Measurements from ENCODE around the genes KRTAP23-1 and KRTAP13-1.

- PRO-cap, result no peak
Measured at GRCh38 chr21:26799829-26800508, 45.2 kb downstream of the ADAMTS1 start.

DNA sequence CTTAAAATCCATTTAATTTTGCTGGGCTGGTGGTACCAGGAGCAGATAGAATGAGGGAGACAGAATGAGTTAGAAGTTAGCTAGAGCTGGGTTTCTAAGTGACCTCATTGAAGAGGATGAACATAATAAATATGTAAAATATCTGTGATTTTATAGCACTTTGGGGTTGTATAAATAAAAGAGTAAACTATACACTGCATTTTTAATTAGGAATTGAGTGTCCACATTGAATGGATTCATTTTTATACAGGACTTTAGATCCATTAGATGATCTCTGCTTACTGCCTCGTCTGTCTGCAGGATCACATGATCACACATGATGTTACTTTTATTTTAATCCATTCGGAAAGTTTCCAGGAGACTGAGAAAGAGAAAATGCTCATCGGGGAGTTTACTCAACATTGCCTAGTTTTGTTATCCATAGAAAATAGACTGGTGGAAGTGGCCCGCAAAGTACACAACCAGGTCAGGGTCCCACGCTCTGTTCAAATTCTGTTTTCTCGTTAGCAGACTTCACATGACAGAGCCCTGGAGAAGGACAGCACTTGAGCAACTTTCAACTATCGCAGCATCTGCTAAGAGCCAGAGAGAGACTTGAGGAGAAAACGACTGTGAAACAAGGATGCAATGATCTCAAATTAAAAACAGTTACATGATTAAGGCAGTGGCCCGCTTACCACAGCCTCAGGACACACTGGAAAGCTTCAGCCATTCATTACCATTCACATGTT, 44.3 kb downstream of the ADAMTS1 start:
- PRO-cap, result bidirectional peak, plus-strand start at position 523 of the sequence, minus-strand start at position 304 of the sequence

DNA sequence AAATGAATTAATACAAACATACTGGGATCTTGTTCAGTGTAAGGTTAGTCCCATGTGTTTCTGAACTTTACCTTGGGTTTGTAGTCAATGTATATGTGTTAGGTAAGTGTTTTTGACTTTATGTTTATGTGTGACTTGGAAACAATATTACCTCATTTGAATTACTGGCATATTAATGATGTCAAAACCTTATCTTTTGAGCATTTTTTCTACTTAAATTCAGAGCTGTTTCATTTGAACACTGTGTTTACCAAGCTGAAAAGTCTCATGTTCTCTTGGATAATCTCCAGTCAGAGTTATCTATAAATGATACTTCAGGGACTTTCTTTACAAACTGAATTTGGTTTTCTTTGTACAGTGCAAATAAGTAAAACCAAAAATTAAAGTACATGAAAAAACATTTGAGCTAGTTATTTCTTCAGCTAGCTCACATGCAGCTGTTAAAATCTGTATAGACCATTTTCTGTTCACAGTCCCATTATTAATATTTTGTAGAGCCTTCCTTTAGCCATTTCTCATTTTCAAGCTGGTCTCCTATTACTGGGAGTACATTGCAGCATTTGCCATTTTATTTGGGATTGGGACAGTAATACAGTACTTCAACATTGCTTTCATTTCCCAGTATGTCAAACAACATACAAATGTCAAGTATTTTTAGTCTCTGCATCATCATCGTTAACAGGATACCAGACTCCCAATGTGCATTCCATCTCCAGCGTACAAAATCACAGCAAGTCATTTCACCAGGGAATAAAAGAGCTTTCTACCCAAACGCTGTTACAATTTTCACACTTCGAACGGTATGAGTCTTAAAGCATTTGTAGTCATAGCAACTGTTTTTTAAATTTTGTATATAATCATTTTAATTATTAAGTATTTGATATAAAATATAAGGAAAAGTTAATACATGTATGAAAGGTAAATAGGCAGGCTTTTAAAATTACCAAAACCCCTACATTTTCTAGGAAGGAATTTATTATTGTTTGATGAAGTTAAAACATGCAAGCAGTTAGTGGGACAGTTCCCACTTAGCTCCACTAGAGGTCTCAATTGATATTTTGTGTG, 29.7 kb downstream of the ADAMTS1 start:
- PRO-cap, result no peak

- PRO-cap, result no peak
Measured at GRCh38 chr21:26842244-26842818, 2.9 kb downstream of the ADAMTS1 start.

- PRO-cap, result bidirectional peak, plus-strand start at chr21:26843708, minus-strand start at chr21:26843540
Measured at GRCh38 chr21:26843444-26844018, 1.7 kb downstream of the ADAMTS1 start.

- PRO-cap, result no peak
Measured at GRCh38 chr21:26844019-26844647, 1.1 kb downstream of the ADAMTS1 start.

- PRO-cap, result no peak
Measured at GRCh38 chr21:26954618-26954926, 12.3 kb downstream of the ADAMTS5 start.

GRCh38 chr21:28091419-28091790, 793.8 kb downstream of the N6AMT1 start:
- PRO-cap, result no peak

DNA sequence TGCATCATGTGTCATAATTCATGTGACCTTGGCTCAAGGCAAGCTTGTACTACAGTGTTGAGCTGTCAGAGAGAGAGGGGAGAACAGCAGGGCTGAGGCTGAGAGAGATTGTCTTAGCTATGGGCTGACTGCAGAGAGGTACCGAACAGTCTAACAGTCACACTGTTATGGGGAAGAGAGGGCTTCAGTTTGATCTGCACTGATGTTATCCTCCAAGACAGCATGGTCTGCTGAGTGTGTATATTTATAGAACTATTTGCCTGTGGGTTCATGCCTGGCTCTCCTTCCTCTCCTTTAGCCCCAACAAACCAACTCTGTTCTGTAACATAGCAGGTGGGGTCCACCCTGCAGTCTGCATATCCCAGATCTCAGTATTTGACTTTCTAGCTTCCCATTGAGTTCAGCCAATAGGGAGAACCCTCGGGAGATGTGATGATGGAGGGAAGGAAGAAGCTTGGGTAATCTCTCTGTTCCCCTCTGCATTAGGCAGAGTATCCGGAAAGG, 411.2 kb downstream of the N6AMT1 start:
- PRO-cap, result unidirectional peak, plus-strand start at position 68 of the sequence

DNA sequence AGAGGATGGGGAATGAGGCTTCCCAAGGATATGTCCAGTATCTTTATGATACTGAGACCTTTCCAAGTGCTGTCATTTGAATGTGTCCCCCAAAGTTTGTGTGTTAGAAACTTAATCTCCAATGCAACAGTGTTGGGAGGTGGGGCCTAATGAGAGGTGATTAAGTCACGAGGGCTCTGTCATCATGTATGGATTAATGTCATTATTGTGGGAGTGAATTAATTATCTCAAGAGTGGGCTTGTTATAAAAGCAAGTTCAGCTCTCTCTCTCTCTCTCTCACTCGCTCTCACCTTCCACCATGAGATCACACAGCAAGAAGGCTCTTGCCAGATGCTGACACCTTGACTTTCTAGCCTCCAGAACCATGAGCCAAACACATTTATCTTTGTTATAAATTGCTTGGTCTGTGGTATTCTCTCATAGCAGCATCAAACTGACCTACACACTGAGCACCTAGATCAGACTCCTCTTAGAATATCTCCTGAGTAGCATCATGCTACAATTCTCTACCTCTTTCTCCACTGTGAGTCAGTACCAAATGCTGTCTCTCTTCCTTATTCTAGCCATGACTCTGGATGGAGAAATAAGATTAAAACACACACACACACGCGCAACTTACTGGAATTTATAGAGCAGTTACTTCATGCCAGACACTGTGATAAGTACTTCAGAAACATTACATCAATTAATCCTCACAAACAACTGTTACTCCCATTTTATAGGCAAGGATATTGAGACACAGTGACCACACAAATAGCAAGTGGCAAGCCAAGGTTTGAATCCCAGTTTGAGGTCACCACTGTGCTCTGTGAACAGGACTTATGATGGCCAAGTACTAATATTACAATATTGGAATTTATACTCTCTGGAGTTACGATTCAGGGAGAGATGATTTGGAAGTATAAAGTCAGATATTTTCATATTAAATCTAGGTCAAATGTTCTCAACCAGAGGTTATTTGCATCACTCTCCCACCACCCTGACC, 114.5 kb downstream of the N6AMT1 start:
- PRO-cap, result unidirectional peak, minus-strand start at position 470 of the sequence

DNA sequence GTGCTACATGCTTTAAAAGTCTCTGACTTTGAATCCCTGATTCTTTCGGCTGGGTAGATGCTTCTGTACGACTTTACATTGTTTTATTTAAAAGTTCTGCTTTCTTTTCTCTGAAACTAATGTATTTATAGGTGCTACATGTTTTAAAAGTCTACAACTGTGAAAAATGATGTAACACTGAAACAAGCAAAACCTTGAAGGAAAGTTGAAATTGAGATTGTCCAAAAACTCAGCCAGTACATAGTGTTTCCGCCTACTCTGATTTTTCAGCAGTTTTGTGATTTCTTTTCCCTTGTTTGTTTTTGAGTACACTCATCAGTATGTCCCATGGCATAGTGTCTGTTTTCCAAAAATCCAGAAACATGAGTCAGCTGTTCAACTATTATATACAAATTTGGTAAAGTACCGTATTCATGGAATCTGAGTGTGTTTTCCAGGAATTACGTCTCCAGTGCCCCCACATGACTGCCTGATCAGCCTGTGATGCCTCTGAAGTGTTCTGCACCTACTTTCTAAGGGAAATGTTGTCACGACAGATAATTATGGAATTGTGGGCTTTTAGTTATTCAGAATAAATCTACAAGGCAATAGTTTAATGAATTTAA, 79.4 kb downstream of the N6AMT1 start:
- PRO-cap, result no peak

DNA sequence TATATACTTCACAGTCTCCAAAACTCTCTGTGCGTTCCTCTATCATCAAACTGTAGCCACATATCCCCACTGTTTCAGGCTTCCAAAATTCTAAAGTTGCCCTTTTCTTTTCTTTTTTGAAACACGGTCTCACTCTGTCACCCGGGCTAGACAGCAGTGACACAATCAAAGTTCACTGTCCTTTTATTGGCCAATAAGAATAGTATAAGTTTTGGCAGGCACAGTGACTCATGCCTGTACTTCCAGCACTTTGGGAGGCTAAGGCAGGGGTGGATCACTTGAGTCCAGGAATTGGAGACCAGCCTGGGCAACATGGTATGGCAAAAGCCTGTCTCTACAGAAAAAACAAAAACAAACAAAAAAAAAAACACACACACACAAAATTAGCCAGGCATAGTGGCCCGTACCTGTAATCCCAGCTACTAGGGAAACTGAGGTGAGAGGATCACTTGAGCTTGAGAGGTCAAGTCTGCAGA, 19.3 kb downstream of the N6AMT1 start:
- PRO-cap, result no peak

DNA sequence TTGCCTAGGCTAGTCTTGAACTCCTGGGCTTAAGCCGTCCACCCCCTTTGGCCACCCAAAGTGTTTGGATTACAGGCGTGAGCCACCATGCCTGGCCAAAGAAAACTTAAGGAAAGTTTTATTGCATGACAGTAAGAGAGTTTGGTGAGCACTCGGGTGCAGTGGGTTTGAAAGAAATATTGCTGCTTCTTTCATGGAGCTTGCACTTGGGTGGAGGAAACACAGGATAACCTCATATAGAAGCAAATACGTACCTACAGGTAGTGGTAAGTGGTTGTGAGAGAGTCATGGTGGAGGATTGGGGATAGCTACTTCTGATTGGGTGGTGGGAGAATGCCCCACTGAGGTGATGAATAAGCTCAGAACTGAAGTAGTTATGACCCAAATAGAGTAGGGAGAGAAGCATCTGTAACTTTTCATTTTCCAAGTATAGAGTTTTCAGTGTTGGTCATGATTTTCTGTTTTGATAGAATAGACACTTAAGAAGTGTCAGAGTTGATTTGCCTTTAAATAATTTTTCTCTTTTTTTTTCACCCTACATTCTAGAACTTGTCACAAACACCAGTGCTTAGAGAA, 13.4 kb downstream of the USP16 start:
- PRO-cap, result no peak

GRCh38 chr21:29194438-29194806, 64.0 kb downstream of the MAP3K7CL start:
- PRO-cap, result no peak

DNA sequence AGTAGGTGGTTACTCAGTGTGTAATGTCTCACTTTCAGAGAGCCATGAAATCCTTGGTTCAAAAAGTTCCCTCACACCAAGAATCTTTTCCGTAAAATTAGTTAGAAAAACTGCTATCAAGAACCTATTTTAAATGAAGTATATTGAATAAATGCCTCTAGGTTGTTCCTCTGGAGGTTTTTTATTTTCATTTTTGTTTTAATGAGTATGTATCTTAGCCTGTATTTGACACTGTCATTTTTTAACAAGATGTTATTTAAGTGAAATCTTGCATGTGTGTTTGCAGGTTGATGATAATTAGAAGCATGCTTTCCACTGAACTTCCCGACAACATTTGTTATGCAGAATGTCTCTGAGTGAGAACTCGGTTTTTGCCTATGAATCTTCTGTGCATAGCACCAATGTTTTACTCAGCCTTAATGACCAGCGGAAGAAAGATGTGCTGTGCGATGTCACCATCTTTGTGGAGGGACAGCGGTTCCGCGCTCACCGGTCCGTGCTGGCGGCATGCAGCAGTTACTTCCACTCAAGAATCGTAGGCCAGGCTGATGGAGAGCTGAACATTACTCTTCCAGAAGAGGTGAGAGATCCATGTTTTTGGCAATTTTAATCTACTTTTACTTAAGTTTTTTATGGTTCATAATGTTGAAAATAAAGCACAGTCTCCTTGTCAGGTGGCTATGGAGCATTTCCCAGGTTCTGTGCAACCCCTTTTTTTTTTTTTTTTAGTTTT, 22.4 kb downstream of the BACH1 start:
- PRO-cap, result no peak

DNA sequence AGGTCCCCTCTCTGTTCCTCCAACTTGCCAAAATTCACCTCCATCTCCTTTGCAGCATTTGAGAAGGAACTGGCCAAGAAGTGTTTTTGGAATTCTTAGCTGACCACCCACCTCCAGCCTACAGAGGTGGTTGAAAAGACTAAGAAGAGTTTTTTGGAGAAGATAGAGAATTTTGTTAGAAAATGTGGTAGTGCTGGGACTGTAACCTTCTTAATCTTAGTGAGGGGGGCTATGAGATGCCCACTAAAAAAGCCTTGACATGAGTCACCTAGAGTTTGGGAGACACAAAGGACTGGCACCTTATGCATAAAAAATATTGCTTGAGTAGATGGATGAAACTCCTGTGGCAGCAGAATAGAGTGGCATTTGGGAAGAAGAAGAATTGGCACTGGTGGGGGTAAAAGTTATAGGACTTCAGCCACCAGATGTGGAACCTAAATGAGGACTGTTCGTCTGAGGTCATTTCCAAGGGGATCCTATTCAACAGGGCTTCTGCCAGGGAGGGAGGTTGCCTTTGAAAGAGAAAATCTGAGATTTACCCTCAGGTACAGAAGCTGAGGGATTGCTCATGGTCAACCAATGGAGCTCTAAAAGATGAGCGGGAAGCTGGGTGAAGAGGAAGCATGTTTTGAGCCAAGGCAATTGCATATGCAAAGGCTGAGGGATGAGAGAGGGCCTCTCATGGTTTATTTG, 54.9 kb downstream of the BACH1 start:
- PRO-cap, result no peak

DNA sequence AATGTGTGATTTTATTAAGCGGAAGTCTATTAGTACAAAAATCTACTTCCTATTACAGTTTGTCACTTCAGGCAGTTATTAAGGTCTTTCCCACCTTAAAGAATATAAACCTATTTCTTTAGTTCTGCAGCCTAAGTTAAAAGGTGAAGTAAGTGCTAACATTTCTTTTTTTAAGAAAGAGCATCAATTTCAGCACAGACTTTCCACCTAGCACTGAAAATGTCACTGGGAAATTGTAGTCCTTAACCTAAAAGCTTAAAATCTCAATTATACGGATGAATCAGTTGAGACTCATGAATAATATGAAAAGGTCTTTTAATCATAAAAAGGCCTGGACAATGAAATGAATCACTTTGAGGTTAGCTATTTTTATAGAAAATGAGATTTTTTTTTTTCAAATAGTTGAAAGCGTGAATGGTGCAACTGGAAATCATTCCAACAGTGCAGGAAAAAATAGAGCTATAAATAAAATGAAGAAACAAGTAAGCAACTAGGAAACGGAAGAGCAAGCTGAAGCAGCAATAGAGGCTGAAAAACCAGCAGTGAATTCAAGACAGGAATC, 142.8 kb downstream of the BACH1 start:
- PRO-cap, result no peak

DNA sequence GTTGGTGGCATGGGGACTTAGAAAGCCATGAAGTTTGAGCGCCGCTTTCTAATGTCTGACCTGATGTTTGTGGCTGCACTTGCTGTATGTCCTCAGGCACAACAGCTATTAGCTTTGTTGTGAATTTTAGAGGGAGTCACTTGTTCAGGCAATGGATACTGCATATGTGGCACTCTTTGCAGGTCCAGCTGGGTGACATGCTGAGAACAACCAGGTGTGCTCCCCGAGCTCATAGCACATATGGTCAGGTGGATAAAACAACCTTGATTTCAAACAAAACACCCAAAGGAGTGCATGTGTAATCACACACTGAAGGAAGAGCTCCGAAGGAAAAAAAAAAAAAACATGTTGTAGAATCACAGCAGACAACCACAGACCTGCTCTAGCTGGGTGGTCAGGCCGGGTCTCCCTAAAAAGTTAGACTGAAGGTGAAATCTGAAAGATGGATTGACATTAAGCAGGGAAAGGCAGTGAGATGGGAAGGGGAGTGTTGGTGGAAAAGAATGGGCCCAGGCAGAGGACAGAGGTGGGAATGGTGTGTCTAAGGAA, 178.7 kb downstream of the BACH1 start:
- PRO-cap, result no peak

- PRO-cap, result no peak
Measured at GRCh38 chr21:30348573-30348867, at the start of gene KRTAP23-1. Gene KRTAP23-1 (minus strand): TSS chr21:30348606.

- PRO-cap, result no peak
Measured at GRCh38 chr21:30395742-30396282, at the start of gene KRTAP13-1. Gene KRTAP13-1 (plus strand): TSS chr21:30396031.